ENCODE data around the gene RBBP5.

GRCh38 chr1:204277536-204278147, 63.9 kb upstream of the GOLT1A start:
- PRO-cap: no peak
- RRBS: no CpG with 5 or more reads among the region's 12 CpGs

GRCh38 chr1:204358585-204359117, 1.1 kb downstream of the PLEKHA6 start:
- PRO-cap: no peak
- RRBS: no CpG with 5 or more reads among the region's 6 CpGs

DNA sequence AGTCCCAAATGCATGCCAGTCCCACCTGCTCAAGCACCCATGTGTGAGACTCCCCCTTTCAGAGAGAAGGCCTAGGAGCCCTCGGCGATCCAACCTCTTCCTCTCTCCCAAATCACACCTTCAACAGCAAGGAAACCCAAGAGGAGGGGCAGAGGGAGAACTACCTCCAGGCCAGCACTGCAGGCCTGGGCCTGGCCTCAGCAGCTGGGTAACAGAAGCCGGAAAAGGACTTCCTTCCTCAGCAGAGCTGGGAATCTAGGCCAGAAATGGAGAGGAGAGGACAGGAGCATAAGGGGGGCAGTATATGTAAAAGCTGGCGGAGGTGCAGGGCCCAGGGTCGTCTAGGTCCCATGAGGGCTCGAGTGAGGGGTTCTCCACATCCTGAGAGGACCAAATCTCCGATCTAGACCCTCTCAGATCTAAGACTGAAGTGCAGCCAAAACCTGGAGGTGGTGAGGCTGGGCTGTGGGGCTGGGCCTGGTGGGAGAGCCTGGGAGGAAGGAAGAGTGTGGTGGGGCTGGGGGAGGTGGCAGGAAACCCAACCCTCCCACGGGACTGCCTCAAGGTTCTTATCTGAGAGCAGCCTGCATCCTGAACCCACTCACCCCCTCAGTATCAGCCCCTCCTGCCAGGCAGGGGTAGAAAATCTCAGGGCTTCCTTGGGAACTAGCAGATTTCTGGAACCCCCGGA, 33.2 kb downstream of the PIK3C2B start:
- PRO-cap: no peak
- RRBS: no CpG with 5 or more reads among the region's 9 CpGs

DNA sequence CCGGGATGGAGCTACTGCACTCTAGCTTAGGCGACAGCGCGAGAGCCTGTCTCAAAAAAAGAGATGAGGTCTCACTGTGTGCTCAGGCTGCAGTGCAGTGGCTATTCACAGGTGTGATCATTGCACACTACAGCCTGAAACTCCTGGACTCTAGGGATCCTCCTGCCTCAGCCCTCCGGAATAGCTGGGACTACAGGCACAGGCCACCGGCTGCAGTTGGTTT, 1.8 kb downstream of the MDM4 start:
- PRO-cap: no peak
- RRBS: no CpG with 5 or more reads among the region's 6 CpGs

GRCh38 chr1:204528865-204529480, 12.8 kb downstream of the MDM4 start:
- PRO-cap: no peak
- RRBS: no CpG with 5 or more reads among the region's 9 CpGs

- PRO-cap: no peak
- RRBS: no CpG with 5 or more reads among the region's 16 CpGs
These were observed 62.7 kb downstream of the MDM4 start for GRCh38 chr1:204578726-204579551.

GRCh38 chr1:205121276-205122164, at the start of gene RBBP5:
RBBP5 (minus strand) TSS chr1:205121978.
- PRO-cap: bidirectional peak, plus-strand start at chr1:205122360, minus-strand start at chr1:205122015
- RRBS: no CpG with 5 or more reads among the region's 31 CpGs

DNA sequence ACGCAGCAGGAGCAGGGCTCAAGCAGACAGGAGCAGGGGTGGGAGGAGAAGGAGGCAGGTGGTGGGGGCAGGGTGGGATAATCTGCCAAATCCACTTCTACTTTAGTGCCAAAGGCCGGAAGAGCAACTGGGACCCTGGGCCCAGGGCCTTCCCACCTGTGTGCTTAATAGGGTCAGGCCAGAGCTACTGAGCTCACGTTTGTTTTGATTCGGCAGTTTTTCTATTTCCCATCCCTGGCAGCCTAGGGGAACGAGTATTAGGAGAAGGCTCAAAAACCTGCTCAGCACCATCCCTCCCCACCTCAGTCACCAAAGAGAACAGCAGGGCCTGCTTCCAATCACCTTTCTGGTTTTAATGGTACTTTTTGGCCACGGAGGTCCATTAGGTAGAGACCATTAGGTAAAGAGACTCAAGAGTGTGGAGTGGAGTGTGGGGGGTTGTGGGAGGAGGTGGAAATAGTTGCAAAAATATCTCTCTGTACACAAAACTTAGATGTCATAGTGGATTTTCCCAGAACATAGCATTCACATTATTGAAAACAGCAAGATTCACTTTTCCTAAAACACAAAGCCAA, 19.7 kb downstream of the NUAK2 start:
- PRO-cap: no peak
- RRBS: no CpG with 5 or more reads among the region's 6 CpGs

DNA sequence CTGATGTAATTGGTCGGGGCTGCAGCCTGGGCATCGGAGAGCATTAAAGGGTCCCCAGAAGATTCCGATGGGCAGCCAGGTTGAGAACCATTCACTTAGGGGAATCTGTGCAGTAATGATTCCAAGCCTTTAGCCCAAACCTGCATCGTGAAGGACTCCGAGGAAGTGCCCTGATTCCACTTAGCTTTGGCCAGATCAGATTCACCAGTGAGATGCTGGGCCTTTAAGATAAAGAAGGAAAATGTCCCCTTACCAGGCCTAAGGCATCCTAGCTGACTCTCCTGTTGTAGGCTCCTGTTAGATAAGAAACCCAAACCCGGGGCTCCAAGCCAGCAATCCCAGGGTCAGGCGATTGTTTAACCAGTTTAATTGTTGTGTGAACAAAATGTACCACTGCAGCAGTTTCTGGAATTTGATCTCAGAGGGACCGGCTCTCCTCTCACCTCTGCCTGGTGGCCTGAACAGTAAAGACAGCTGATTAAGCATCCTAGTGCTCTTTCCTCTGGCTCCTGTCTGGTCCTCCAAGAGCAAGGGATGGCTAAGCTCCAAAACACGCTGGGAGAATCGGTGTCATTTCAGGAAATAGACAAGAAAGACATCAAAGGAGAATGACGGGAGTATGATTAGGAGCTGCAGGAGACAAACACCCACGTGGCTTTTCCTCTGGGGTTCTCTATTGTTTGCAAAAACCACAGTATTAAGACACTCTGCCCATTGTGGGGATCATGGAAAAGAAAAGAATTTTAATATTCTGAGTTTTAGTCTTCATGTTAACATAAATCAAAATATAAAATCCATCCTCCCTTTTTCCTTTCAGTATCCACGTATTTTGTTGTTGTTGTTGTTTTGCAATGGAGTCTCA, 9.3 kb upstream of the KLHDC8A start:
- PRO-cap: no peak
- RRBS: no CpG with 5 or more reads among the region's 13 CpGs

- PRO-cap: no peak
- RRBS: no CpG with 5 or more reads among the region's 9 CpGs
These were observed 9.1 kb upstream of the CDK18 start for GRCh38 chr1:205495244-205495960.

GRCh38 chr1:205515534-205516154, 11.2 kb downstream of the CDK18 start:
- PRO-cap: no peak
- RRBS: no CpG with 5 or more reads among the region's 8 CpGs

GRCh38 chr1:205626104-205626875, 5.5 kb downstream of the ELK4 start:
- PRO-cap: no peak
- RRBS: no CpG with 5 or more reads among the region's 4 CpGs

- PRO-cap: no peak
- RRBS: under 1% methylated on average over 5 of the region's 31 CpGs
These were observed 381 bp upstream of the ELK4 start for GRCh38 chr1:205632129-205632655.

DNA sequence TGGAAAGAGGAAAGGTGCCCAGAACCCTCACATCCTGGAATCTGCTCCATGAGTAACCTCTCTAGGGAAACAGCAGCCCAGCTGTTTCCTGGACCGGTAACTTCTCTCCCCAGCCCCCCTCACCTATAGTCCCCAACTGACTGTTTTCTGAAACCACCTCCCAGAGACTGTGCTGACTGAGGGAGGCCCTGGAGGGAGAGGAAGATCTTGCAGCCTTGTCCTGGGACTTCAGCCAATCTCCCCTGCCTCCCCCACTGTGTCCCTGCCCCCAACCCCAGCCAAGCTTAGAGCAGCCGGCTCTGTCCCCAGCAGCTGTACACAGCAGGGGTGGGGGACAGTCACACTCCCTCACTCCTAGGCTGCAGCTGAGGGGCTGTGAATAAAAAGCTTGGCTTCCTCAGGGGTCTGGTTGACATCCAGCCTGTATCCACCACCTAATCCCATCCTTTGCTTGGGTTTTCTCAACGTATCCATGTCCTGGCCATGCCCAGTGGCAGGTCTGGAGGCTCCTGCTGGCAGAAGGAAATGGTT, 20.8 kb upstream of the SLC45A3 start:
- PRO-cap: bidirectional peak, plus-strand start at position 238 of the sequence, minus-strand start at position 166 of the sequence
- RRBS: no CpG with 5 or more reads among the region's 3 CpGs

DNA sequence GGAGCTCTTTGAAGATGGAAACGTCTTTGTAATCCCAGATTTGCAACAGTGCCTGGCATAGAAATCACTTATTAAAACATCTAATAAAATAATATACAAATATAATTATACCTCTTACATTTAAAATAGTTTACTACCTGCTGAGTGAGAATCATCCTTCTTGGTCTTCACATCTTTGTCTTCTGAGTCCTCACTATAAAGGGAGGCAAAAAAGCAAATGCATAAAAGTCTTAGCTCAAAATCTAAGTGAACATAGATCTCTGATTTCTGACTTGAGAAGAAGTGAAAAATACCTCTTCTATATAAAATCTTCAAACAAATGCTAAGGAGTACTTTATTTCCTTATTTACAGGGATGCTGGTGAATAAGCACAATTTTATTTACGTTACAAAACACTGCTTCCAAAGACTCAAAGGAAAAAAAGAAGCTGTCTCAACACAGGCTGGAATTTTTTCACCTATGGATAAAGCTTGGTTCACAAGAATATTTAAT, 26.1 kb downstream of the NUCKS1 start:
- PRO-cap: no peak
- RRBS: no CpG with 5 or more reads among the region's 2 CpGs

DNA sequence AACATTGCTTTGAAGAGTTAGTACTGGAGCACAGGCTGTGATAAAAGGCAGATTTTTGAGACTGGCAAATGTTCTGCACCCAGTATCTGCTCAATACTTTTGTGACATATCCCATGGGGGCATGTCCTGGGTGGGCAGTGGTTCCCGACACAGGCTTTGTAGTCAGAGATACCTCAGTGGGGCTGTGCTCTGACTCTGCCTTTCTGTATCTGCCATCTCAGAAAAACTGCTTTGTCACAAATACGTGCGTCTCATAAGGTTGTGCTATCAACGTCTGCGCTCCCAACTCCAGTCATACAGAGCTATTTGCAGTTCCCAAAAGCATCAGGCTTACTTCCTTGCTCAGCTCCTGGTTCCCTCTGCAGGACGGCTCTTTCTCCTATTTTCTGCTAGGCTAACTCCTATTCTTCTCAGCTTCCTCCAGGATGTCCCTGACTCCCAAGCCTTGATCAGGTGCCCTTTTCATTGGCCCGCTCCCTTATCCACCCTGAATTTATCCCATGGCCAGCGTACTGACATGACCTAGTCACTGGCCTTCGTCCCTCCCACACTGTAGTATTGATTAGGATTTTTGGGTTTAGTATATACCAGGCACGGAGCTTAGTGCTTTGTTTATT, 12.1 kb upstream of the RAB29 start:
- PRO-cap: no peak
- RRBS: no CpG with 5 or more reads among the region's 10 CpGs

- PRO-cap: no peak
- RRBS: no CpG with 5 or more reads among the region's 6 CpGs
These were observed 1.4 kb downstream of the SLC41A1 start for GRCh38 chr1:205811505-205812041.

- PRO-cap: no peak
- RRBS: no CpG with 5 or more reads among the region's 3 CpGs
These were observed 43.3 kb downstream of the SLC26A9 start for GRCh38 chr1:205900033-205900350.

GRCh38 chr1:205919809-205920665, 23.2 kb downstream of the SLC26A9 start:
- PRO-cap: no peak
- RRBS: no CpG with 5 or more reads among the region's 16 CpGs

- PRO-cap: no peak
- RRBS: no CpG with 5 or more reads among the region's 6 CpGs
These were observed 7.0 kb downstream of the SLC26A9 start for GRCh38 chr1:205936243-205936712.